A549 (cell line): ENCODE data around the genes MOB3C and TEX38.

GRCh38 chr1:45927131-45927677 is 123.8 kb downstream of the MAST2 start:
- PRO-cap, result no peak
CAGE:
- cytosol, long polyA plus RNA, result no peak
- long polyA plus RNA, result no peak
- nucleus, long polyA plus RNA, result no peak

GRCh38 chr1:45973392-45974256 is 158.8 kb downstream of the PIK3R3 start:
- PRO-cap, result no peak
CAGE:
- cytosol, long polyA plus RNA, result no peak
- long polyA plus RNA, result no peak
- nucleus, long polyA plus RNA, result no peak

- PRO-cap, result no peak
CAGE:
- cytosol, long polyA plus RNA, result no peak
- long polyA plus RNA, result no peak
- nucleus, long polyA plus RNA, result no peak
Measured at GRCh38 chr1:46204088-46204965, 1.2 kb downstream of the LURAP1 start.

DNA sequence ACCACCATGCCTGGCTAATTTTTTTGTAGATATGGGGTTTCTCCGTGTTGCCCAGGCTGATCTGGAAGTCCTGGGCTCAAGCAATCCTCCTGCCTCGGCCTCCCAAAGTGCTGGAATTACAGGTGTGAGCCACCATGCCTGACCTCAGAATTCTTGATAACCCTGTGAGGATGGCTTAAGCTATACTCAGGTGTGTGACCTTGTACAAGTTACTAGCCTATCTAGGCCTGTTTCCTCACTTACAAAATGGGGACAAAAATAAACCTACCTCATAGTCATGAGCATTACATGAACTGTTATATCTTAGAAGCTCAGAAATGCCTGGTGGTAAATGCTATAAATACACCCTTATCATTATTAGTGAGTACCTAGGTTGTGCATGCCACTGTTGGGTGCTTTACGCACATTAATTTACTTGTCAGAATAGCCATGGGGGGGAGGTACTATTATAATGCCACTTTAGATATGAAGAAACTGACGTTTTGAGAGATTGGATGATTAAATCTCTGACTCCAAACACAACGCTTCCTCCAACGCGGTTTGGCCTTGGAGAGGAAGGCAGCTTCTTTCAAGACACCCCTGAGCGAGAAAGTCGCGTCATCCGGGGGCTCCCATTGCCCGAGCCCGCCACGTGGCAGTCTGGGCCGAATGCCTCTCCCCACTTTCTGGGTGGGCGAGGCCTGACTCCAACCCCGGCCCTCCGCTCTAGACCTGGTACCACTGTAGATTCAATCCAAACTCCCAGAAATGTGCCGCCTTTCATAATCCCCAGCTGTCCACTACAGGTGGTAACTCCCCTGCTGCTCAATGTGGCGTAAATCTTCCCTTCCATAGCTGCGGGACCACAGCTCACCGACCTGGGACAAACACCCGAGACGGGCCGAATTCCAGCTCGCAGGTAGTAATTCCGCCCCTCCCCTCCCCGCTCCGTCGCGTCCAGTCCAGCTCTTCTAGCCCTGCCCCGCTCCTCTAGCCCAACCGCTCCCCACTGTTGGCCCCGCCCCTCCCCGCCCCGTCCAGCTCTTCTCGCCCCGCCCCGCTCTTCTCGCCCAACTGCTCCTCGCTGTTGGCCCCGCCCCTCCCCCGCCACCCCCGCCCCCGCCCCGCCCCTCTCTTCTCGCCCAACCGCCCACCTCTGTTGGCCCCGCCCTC is 780 bp upstream of the RAD54L start:
- PRO-cap, result bidirectional peak, plus-strand start outside the sequence, minus-strand start at position 903 of the sequence
CAGE:
- cytosol, long polyA plus RNA, result no peak
- long polyA plus RNA, result no peak
- nucleus, long polyA plus RNA, result no peak

- PRO-cap, result no peak
CAGE:
- cytosol, long polyA plus RNA, result no peak
- long polyA plus RNA, result no peak
- nucleus, long polyA plus RNA, result no peak
Measured at GRCh38 chr1:46301833-46302487, 1.5 kb downstream of the LRRC41 start.

- PRO-cap, result no peak
CAGE:
- cytosol, long polyA plus RNA, result no peak
- long polyA plus RNA, result no peak
- nucleus, long polyA plus RNA, result no peak
Measured at GRCh38 chr1:46400411-46400811, 6.3 kb downstream of the FAAH start.

- PRO-cap, result unidirectional peak, plus-strand start at chr1:46401750
CAGE:
- cytosol, long polyA plus RNA, result no peak
- long polyA plus RNA, result no peak
- nucleus, long polyA plus RNA, result no peak
Measured at GRCh38 chr1:46401589-46402420, 7.7 kb downstream of the FAAH start.

- PRO-cap, result no peak
CAGE:
- cytosol, long polyA plus RNA, result no peak
- long polyA plus RNA, result no peak
- nucleus, long polyA plus RNA, result no peak
Measured at GRCh38 chr1:46520090-46520509, 15.2 kb downstream of the TMEM275 start.

- PRO-cap, result bidirectional peak, plus-strand start at chr1:46616964, minus-strand start at chr1:46616812
CAGE:
- cytosol, long polyA plus RNA, result no peak
- long polyA plus RNA, result no peak
- nucleus, long polyA plus RNA, result no peak
Measured at GRCh38 chr1:46616164-46617465, at the start of gene MOB3C. Gene MOB3C, minus strand, starts transcription at chr1:46616811.

GRCh38 chr1:46671690-46672005 is at the start of gene TEX38:
Gene TEX38, plus strand, starts transcription at chr1:46671854.
- PRO-cap, result no peak
CAGE:
- cytosol, long polyA plus RNA, result no peak
- long polyA plus RNA, result no peak
- nucleus, long polyA plus RNA, result no peak

- PRO-cap, result no peak
CAGE:
- cytosol, long polyA plus RNA, result no peak
- long polyA plus RNA, result no peak
- nucleus, long polyA plus RNA, result no peak
Measured at GRCh38 chr1:46810640-46811366, 12.0 kb downstream of the CYP4B1 start.

DNA sequence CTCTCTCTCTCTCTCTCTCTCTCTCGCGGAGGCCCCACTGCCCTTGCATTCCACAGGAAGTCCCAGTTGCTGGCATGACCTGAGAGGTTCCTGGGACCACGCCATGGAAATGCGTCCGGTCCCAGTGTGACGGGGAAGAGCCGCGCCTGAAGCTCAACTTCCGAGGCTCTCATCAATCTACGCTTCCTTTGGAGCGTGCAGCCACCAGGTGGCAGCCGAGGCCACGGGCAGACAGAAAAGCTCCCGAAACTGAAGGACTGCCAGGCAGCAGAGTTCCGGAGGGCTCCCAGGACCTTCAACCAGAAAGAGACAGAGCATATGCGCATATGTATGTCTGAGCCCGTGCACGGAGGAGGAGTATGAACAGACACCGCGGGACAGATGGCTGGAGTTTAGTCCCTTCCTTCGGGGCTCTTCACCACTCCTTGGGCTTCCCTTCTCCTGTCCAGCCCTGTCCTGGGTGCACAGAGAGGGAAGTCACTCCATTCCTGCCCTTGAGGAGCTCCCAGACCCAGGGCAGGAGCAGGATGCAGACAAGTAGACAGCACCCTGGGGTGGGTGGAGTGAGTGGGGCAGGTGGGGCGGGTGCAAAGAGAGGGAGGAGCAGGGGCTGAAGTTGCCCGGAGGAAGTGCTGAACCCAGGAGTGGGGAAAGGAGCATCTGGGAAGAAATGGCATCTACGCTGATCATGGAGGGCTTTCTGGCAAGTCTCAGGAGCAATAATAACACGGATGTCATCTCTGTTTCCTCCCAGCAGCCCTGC is 10.5 kb downstream of the PDZK1IP1 start:
- PRO-cap, result no peak
CAGE:
- cytosol, long polyA plus RNA, result no peak
- long polyA plus RNA, result start-site peak on the plus strand centred at position 220 of the sequence, 40 bp wide, 13 and 11 reads in 2 replicates
- nucleus, long polyA plus RNA, result no peak

DNA sequence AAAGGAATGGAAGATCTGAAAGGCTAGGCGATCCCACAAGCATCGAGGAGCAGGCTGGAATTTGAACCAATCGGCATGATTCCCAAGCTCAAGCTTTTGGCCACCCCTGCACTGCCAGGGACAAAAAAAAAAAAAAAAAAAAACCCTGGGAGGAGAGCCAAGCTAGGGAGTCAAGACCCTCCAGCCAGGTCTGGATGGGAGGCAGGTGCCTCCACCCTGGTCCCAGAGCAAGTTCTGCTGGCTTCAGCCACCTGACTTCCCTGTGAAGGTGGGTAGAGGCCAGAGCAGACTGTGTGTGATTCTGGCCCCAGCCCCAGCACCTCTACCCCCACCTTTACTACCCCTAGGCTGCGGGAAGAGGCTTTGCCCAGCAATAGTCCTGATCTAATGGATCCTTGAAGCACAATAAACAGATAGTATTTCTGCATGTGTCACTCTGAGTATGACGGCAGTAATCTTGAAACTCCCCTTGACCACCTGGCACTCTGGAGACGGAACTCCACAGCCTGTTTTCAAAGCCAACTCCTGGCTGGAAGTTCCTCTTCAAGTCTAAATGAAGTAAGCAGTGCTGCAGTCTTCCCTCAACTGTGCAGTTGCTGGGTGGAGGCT is 9.8 kb downstream of the PDZK1IP1 start:
- PRO-cap, result no peak
CAGE:
- cytosol, long polyA plus RNA, result no peak
- long polyA plus RNA, result no peak
- nucleus, long polyA plus RNA, result no peak

GRCh38 chr1:47181855-47182308 is 8.0 kb downstream of the PDZK1IP1 start:
- PRO-cap, result no peak
CAGE:
- cytosol, long polyA plus RNA, result no peak
- long polyA plus RNA, result no peak
- nucleus, long polyA plus RNA, result no peak

- PRO-cap, result no peak
CAGE:
- cytosol, long polyA plus RNA, result no peak
- long polyA plus RNA, result no peak
- nucleus, long polyA plus RNA, result no peak
Measured at GRCh38 chr1:47436410-47437472, 1.1 kb upstream of the FOXD2 start.

GRCh38 chr1:47440611-47441116 is 2.8 kb downstream of the FOXD2 start:
- PRO-cap, result no peak
CAGE:
- cytosol, long polyA plus RNA, result no peak
- long polyA plus RNA, result no peak
- nucleus, long polyA plus RNA, result no peak

- PRO-cap, result no peak
CAGE:
- cytosol, long polyA plus RNA, result no peak
- long polyA plus RNA, result no peak
- nucleus, long polyA plus RNA, result no peak
Measured at GRCh38 chr1:47533430-47533863, 95.6 kb downstream of the FOXD2 start.

DNA sequence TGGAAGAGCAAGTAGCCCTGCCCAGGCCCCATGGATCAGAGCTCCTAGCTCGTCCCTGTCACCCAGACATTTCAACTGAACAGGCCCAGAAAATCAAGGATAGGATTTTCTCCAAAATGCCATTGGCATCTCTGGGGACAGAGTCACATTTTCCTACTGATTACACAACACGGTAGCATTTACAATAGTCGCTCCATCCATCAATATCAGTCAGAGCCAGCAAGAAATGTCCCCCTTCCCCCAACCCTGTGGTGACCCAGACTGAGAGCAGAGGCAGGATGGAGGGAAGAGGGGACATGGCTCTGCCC is 275.5 kb downstream of the FOXD2 start:
- PRO-cap, result no peak
CAGE:
- cytosol, long polyA plus RNA, result no peak
- long polyA plus RNA, result no peak
- nucleus, long polyA plus RNA, result no peak

DNA sequence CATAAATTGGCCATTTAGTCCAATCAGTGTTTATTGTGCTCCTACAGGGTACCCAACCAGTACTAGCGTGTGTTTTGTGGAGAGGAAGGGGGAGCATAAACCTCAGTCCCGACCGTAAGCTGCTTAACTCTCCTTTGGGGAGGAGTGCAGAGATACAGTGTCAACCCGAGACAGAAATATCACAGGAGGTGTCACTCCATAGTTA is 269.9 kb downstream of the TRABD2B start:
- PRO-cap, result no peak
CAGE:
- cytosol, long polyA plus RNA, result no peak
- long polyA plus RNA, result no peak
- nucleus, long polyA plus RNA, result no peak

GRCh38 chr1:47913126-47913717 is 84.0 kb downstream of the TRABD2B start:
- PRO-cap, result no peak
CAGE:
- cytosol, long polyA plus RNA, result no peak
- long polyA plus RNA, result no peak
- nucleus, long polyA plus RNA, result no peak